Adrenal gland (tissue), 7 donors: ENCODE data around the gene PHF2.

DNA sequence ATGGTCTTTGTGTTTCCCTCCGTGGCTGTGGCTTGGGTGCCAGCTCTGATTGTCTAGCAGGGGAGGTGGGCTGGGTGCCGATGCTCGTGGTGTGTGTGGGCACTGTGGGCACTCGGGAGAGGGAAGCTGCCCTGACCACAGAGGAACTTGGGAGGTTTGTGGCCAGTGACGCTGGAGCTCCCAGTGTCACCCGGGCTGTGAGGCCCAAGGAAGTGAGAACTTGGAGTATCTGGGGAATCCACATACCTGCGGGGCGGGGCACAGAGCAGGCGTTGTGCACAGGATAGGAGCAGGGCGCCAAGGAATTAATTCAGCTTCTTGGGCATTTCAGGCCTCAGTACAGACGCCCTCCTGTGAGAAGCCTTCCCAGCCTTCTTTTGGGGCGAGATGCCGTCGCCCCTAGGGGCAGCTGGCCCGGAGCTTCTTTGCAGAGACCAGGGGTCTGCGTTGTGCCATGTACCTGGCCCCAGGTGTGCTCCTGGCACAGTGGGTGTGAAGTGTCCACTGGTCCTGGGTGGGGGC, 47.5 kb downstream of the WNK2 start:
- PRO-cap, 3 experiments = no peak in any of the 3 experiments
- RAMPAGE, long total RNA, 4 experiments = no peak in any of the 4 experiments
- RRBS = no CpG with 5 or more reads among the region's 16 CpGs

- PRO-cap, 3 experiments = no peak in any of the 3 experiments
- RAMPAGE, long total RNA, 4 experiments = no peak in any of the 4 experiments
- RRBS = no CpG with 5 or more reads among the region's 2 CpGs
Measured at GRCh38 chr9:93447303-93447618, 4.2 kb upstream of the FAM120A start.

DNA sequence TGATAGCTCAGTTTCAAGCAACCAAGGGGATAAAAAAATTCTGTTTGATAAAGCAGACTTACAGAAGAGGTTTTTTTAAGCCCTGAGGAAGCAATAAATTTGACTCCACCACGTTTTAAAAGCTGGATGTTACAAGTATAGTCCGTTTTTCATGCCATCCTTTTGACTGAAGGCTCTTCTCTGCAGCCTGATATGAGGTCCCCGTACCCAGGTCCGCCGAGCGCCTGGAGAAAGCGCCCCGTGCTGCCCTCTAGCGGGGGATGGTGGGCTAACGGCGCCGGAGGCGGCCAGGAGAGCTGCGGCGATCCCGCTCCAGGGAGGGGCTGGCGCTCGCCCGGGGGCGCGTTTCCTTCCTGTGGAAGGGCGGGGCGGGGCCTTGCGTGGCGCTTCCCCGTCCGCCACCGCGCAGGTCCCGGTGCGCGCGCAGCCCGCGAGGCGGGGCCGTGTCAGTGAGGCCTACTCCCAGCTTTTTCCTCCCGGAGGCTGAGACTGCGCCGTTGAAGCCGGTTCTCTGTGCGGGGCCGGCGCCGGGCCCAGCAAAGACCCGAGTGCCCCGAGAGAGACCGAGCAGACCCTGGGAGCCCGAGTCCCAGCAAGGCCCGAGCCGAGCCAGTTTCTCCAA, 10.0 kb upstream of the PHF2 start:
- PRO-cap, 3 experiments = peak in 3 of 3 experiments; most common plus-strand start position 486 of the sequence (in 3); most common minus-strand start position 325 of the sequence (in 2)
- RAMPAGE, long total RNA, 4 experiments = no peak in any of the 4 experiments
- RRBS = under 1% methylated on average over 27 of the region's 51 CpGs

DNA sequence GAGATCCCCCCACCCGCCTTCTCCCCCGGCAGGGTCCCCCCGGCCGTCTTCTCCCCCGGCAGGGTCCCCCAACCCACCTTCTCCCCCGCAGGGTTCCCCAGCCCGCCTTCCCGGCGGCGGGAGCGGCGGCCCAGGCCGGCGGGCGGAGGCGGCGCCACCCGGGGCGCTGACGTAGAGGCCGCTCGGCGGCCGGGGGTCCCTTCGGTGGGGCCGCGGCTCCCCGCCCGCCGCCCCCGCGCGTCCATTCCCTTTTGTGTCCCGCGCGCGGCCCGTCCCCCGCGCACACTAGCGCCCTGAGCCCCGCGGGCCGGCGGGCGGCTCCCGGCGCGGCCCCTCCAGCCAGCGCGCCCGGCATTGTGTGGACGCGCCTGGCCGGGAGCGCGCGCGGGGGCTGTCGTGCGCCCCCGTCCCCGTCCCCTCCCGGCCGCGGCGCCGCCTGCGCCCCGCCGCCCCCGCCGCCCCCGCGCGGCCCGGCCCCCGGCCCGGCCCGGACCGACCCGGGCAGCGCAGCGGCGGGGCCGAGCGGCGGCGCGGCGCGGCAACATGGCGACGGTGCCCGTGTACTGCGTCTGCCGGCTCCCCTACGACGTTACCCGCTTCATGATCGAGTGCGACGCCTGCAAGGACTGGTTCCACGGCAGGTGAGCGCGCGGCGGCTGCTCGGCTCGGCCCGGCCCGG, at the start of gene PHF2:
TSS of gene PHF2 (plus strand) at position 354 of the 679 bp plus-strand sequence.
- PRO-cap, 3 experiments = peak in 3 of 3 experiments; most common plus-strand start position 485 of the sequence (in 3); most common minus-strand start position 287 of the sequence (in 1)
- RAMPAGE, long total RNA, 4 experiments = start-site peak on the plus strand in 1 of 4 experiments, centred at position 527 of the sequence, 46 reads per replicate
- RRBS = 1% methylated on average over 48 of the region's 112 CpGs

GRCh38 chr9:93576910-93577628, 685 bp downstream of the PHF2 start:
- PRO-cap, 3 experiments = peak in 3 of 3 experiments; most common plus-strand start chr9:93577173 (in 2); most common minus-strand start chr9:93576948 (in 2)
- RAMPAGE, long total RNA, 4 experiments = no peak in any of the 4 experiments
- RRBS = 2% methylated on average over 48 of the region's 94 CpGs

GRCh38 chr9:93578096-93578779, 1.9 kb downstream of the PHF2 start:
- PRO-cap, 3 experiments = peak in 2 of 3 experiments; most common plus-strand start chr9:93578375 (in 1); most common minus-strand start chr9:93578348 (in 1)
- RAMPAGE, long total RNA, 4 experiments = no peak in any of the 4 experiments
- RRBS = 4% methylated on average over 4 of the region's 13 CpGs

GRCh38 chr9:94844938-94845662, 118.6 kb downstream of the AOPEP start:
- PRO-cap, 3 experiments = no peak in any of the 3 experiments
- RAMPAGE, long total RNA, 4 experiments = no peak in any of the 4 experiments
- RRBS = no CpG with 5 or more reads among the region's 7 CpGs

GRCh38 chr9:94866940-94867653, 140.6 kb downstream of the AOPEP start:
- PRO-cap, 3 experiments = peak in 3 of 3 experiments; most common plus-strand start chr9:94867424 (in 2); most common minus-strand start chr9:94867327 (in 1)
- RAMPAGE, long total RNA, 4 experiments = no peak in any of the 4 experiments
- RRBS = no CpG with 5 or more reads among the region's 8 CpGs

GRCh38 chr9:94920405-94921424, 194.2 kb downstream of the AOPEP start:
- PRO-cap, 3 experiments = peak in 2 of 3 experiments; most common plus-strand start chr9:94920720 (in 1); most common minus-strand start chr9:94920479 (in 1)
- RAMPAGE, long total RNA, 4 experiments = start-site peak on the plus strand in 1 of 4 experiments, at chr9:94921240-94921308 at its widest, 11 reads per replicate
- RRBS = 65% methylated on average over 1 of the region's 20 CpGs

- PRO-cap, 3 experiments = no peak in any of the 3 experiments
- RAMPAGE, long total RNA, 4 experiments = no peak in any of the 4 experiments
- RRBS = no CpG with 5 or more reads among the region's 3 CpGs
Measured at GRCh38 chr9:94924098-94924607, 197.7 kb downstream of the AOPEP start.

DNA sequence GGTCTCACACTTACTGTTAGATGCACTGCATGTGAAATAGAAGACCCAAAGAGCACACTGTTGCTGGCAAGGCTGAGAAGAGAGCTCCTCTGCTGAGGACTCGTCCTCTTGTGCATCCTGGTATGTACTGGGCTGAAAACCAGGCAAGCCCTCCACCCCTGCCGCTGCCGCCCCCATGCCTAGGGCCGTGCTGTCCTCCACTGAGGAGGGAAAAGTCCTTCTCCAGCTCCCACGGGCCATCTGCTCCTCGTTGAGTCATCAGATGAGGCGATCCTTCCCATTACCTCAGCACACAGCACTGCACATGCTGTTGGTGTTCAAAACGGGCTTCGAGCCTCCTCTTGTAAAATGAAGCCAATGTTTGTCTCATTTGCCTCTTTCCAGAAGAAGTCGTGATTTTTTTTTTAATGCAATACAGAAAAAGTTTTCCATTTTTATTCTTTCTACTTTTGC, 219.0 kb downstream of the AOPEP start:
- PRO-cap, 3 experiments = peak in 1 of 3 experiments; most common plus-strand start position 310 of the sequence (in 1); most common minus-strand start position 202 of the sequence (in 1)
- RAMPAGE, long total RNA, 4 experiments = no peak in any of the 4 experiments
- RRBS = no CpG with 5 or more reads among the region's 10 CpGs

DNA sequence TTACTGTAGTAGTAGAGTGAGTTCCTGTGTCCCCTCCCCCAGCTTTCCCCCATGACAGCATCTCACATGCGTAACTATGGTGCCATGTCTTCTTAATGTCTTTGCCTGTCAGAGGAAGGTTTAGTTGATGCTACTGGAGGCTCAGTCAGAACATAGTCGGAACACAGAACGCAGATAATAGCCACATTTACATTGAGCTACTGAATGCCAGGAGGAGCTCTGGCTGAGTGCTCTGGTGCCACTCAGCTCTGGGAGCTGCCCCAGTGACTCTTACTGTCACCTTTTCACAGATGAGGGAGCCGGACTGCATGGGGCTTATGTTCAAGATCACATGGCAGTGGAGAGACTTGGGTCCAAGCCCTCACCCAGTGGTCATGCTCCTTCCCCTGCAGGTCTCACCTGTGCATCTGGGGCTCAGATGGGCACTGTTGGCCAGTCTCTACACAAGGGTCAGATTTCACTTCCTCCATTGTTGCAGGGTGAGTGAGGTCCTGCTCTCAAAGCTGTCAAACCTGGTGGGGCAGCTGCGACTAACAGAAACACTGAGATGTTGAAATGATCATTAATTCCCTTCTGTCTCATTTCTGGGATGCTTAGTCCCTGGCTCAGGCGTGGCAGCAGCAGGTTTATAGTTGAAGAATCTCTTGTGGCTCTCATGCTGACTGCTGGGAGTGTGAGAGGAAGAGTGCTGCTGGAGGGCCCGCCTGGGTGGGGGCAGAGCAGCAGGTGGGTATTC, 223.8 kb downstream of the AOPEP start:
- PRO-cap, 3 experiments = no peak in any of the 3 experiments
- RAMPAGE, long total RNA, 4 experiments = no peak in any of the 4 experiments
- RRBS = no CpG with 5 or more reads among the region's 7 CpGs

DNA sequence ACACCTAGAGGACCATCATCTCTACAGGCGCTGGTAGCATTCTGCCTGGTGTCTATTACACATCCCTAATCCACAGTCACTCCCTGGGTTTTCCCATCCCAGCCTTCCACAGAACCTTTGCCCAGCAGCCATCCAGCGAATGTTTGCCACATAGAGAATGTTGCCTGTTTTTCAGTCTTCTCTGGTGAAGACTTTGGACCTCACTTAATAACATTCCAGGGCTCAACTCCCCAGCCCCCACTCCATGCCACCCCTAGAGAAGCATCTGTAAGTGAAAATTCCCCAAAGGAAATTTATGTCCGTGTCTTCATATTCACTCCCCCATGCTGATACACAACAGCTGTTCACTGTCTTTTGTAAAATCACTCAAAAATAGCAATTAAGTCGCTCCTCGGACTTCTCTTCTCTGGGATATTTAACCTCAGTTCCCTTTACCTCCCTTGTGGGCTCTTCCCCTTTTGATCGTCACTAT, 249.6 kb downstream of the AOPEP start:
- PRO-cap, 3 experiments = no peak in any of the 3 experiments
- RAMPAGE, long total RNA, 4 experiments = no peak in any of the 4 experiments
- RRBS = no CpG with 5 or more reads among the region's 6 CpGs

DNA sequence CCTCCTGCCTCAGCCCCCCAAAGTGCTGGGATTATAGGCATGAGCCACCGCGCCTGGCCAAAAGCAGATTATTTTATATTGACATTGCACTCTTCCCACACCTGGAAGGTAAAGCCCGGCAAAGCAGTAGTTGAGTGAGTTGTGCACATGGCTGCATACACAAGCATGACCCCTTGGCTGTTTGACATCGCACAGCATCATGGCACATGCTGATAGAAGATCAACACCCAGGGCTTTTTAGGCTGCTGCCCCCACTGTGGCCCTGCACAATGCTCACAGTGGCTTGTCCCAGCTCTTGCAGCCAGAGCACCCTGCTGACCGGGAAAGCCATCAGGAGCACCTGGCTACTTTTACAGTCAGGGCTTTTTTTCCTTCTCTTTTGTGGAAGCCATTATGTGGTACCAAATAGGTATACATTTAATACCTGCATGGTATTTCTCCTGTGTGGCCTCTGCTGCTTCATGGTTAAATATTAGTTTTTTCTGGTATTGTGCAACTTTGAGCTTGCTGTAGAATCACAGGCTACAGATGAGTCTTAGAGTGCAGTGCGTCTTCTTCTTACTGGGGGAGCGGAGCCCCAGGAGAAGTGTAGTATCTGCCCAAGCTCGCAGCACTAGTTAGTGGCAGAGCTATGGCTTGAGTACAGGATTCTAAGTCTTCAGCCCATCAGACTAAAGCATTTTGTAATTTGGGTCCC, 264.5 kb downstream of the AOPEP start:
- PRO-cap, 3 experiments = no peak in any of the 3 experiments
- RAMPAGE, long total RNA, 4 experiments = no peak in any of the 4 experiments
- RRBS = no CpG with 5 or more reads among the region's 8 CpGs

- PRO-cap, 3 experiments = no peak in any of the 3 experiments
- RAMPAGE, long total RNA, 4 experiments = no peak in any of the 4 experiments
- RRBS = no CpG with 5 or more reads among the region's 3 CpGs
Measured at GRCh38 chr9:95003629-95003878, 277.1 kb downstream of the AOPEP start.

DNA sequence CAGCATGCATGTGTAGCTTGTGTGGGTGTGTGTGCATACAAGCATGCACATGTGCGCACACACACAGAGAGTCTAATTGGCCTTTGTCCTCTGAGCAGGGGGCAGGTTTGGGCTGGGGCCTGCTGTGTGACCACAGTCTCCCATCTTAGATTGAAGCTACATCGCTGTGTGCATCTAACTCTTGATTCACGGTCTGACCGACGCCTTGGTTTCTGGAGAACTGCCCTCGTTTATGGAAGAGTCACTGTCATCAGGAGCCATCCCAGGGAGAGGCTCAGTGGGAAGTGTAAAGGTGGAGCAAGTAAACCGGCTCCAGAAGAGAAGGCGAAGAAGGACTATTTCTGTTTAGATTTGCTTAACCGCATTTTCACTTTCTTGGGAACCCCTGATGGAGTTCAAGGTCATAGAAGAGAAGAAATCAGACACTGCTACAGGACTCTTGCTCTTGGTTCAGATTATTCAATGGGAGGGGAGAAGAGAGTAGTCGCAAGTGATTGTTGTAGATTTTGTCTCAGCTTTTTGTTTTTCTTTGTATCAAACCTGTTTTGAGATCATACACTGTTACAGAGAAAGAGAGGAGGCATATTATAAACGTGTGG, 295.2 kb downstream of the AOPEP start:
- PRO-cap, 3 experiments = no peak in any of the 3 experiments
- RAMPAGE, long total RNA, 4 experiments = no peak in any of the 4 experiments
- RRBS = no CpG with 5 or more reads among the region's 11 CpGs

DNA sequence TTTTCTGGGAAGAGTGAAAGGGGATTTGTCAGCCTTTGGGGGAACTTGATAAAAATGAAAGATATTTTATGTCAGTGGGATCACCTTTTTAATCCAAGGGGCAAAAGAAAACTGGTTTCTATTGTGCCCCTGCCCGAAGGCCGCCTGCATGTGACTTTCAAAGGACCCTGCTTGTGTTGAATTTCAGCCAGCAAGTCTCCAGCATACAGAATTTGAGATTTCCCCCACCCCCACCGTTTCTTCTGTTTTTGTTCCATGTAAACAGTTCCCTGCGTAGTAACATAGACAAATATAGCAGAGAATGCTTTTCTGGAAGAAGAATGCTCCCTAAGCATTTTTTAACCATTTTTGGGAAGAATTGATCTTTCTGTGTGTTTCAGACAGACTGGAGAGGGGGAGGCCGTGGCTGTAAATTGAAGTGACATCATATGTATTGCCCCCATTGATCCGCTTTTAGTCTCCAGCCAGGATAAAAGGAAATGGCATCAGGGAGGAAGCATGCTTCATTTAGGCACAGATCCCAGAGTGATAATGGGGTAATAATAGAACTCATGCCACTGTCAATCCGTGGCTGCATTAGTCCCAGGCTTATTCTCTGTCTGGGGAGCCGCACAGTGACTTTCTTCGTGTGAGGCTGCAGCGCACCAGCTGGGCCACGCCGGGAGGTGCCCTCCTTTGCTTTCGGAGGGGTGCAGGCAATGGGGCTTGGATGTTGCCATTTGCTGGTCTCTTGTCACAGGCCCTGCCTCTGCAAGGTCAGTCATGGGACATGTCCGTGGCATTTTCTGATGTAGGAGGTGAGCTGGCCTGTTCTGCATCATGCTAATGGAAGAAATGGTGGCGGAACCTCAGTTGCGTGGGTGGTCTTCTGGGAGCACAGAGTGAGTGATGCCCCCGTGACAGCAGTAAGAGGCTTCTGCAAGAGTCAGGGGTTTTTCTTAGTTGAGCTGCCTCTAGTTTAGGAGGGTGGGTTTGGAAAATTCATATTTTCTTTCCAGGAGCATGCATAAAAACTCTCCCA, 261.5 kb downstream of the FANCC start:
- PRO-cap, 3 experiments = peak in 2 of 3 experiments; most common plus-strand start position 591 of the sequence (in 2); most common minus-strand start position 601 of the sequence (in 1)
- RAMPAGE, long total RNA, 4 experiments = no peak in any of the 4 experiments
- RRBS = no CpG with 5 or more reads among the region's 17 CpGs

- PRO-cap, 3 experiments = no peak in any of the 3 experiments
- RAMPAGE, long total RNA, 4 experiments = no peak in any of the 4 experiments
- RRBS = 9% methylated on average over 4 of the region's 17 CpGs
Measured at GRCh38 chr9:95074269-95075196, 243.0 kb downstream of the FANCC start.

GRCh38 chr9:95090292-95091306, 226.9 kb downstream of the FANCC start:
- PRO-cap, 3 experiments = no peak in any of the 3 experiments
- RAMPAGE, long total RNA, 4 experiments = no peak in any of the 4 experiments
- RRBS = 17% methylated on average over 9 of the region's 26 CpGs

DNA sequence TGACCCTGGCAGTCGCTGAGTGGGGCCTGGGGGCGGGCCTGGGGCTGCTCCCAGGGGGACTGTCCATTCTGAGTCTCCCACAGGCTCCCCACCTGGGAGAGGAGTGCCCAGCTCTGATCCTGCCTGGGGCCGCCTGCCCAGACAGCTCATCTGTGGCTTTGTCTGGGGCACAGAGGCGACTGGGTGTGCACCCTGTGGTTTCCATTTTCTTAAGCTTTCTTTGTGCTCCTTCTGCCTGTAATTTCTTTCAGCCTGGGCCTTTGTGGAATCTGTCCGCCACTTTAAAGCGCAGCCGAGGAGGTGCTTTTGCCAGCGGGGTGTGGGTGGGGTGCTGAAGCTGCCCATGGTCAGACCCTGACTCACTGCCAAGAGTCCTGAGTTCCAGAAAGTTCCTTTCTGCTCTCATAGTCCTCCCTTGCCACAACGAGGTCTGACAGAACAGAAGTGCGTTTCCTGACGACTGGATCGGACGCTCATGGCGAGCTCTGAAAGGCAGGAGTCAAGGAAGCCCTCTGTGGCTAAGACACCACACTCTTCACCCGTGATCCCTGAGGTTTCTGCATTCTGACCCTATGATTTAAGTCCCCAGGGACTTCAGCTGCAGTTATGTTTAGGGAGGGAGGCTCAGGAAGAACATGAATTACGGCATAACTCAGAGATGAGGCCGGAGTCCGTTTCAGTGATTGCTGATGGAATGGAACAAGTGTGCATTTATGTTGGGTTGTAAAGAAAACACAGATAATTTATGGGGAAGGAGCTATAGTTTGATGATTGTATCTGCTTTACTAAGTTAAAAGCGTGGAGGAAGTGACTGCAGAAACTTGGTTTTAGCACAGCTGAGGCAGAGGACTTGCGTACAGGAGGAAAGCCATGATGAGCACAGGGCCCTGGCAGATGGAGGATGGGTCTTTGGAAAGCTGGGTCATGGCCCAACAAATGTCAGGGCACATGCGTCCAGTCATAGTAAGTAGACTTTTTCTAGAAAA, 224.9 kb downstream of the FANCC start:
- PRO-cap, 3 experiments = peak in 1 of 3 experiments; most common plus-strand start position 441 of the sequence (in 1)
- RAMPAGE, long total RNA, 4 experiments = no peak in any of the 4 experiments
- RRBS = no CpG with 5 or more reads among the region's 21 CpGs